Rectum (tissue), 1 donor: ENCODE results near the genes TMEM121B, ATP6V1E1, BCL2L13 and BID.

- PRO-cap = no peak
Observed at GRCh38 chr22:11824920-11825531, 3703.0 kb upstream of the OR11H1 start.

- PRO-cap = no peak
Observed at GRCh38 chr22:11973827-11974407, 3554.1 kb upstream of the OR11H1 start.

DNA sequence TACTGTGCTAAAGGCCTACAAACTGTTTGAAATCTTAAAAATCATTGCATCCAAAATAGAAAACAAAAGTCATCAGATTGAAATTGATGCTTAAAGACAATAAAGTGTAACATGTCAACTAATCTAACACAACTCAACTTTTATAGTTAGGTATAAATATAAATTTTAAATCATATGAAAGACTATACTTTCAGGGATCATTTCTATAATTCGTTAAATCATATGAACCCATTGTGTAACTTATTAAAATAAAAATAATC, 10.8 kb downstream of the CCT8L2 start:
- PRO-cap = no peak

GRCh38 chr22:17007707-17008145, 296 bp downstream of the GAB4 start:
- PRO-cap = no peak

- PRO-cap = no peak
Observed at GRCh38 chr22:17111150-17111978, 9.8 kb downstream of the TMEM121B start.

GRCh38 chr22:17120714-17122080, at the start of gene TMEM121B:
TSS of gene TMEM121B (minus strand) at chr22:17121360.
- PRO-cap = bidirectional peak, plus-strand start at chr22:17121179, minus-strand start at chr22:17120917; bidirectional peak, plus-strand start at chr22:17121512, minus-strand start at chr22:17121294

DNA sequence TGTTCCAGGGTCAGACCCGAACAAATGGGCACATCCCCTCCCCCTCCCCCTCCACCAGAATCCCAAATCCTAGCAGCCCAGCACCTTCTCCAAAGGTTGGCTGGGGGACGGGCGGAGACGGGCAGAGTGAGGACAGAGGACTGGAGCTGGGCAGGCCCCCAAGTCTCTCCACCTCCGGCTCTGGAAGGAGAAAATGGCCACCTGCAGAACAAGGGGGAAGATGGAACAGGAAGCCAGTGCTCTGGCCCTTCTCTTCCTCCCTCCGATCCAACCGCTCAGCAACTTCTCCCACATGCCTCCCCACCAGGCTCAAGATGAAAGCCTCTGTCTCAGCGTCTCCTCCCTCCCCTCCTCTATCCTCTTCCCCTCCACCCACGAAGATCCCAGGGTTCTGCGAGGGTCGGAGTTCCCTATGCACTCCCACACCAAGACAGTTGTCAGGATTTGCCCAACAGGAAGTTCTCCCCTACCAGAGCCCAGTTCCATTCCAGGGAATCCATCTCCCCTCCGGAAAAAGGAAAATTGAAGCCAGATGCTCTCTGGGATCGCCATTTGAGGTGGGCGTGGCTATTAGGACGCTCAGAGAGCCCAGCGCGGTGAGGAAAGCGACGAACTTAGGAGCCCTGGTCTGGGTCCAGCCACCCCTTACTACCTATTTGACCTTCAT, 20.0 kb downstream of the ADA2 start:
- PRO-cap = bidirectional peak, plus-strand start at position 582 of the sequence, minus-strand start at position 355 of the sequence

DNA sequence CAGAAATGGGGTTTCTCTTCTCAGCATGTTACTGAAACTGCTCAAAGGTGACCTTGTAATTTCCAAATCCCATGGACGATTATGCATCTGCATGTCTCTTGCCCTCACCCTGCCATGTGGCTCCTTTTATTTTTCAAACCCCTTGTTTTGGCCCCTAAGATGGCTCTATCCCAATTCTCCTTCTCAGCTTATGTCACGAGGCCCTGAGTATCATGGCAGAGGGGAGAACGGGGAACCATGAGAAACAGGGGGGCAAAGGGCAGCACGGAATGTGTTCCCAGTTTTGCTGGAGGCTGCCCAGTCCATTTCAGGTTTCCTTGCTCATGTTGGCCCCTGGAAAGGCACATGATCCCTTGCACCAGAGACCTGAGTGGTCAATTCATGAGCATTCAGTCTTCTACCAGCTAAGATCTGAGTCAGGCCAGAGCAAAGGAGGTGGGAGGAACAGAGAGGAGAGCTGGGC, 16.1 kb downstream of the ADA2 start:
- PRO-cap = unidirectional peak, plus-strand start at position 280 of the sequence

GRCh38 chr22:17258521-17258888, 39.3 kb upstream of the ADA2 start:
- PRO-cap = no peak

DNA sequence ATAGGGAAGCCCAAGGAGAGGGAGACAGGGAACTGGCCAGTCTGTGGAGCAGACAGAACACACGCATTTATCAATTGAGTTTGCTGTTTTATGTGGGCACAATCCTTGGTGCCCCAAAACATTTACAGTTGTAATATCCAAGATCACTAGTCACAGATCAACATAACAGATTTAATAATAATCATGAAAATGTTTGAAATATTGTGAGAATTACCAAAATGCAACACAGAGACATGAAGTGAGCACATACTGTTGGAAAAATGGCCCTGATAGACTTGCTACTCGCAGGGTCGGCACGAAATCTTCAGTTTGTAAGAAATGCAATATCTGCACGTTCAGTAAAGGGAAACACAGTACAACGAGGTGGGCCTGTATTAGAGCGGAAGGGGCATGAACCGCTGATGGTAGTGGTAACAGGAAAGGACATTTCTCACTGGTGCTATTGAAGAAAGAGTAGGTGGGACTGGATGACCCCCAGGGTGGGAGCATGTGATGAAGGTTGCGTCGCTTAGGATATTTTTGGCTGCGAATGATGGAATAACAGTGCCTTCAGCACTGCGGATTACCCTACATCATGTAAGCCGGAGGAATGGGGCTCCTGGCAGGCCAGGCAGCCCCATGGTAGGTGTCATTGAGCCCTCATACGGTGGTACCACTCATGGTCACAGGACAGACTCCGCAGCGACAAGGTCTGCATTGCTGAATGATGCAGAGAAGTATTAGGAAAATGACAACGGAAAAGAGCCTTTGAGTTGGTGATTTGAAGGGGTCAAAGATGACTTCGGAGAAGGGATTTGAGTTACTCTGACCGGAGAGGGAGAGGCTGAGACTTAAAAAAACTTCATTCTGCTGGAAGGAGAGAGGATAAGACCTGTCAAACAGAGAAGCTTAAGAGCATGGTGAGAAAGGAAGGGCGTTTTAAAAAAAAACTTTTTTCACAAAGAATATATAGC, 16.5 kb downstream of the CECR2 start:
- PRO-cap = no peak

- PRO-cap = bidirectional peak, plus-strand start at chr22:17628872, minus-strand start at chr22:17628732
Observed at GRCh38 chr22:17628381-17629277, at the start of gene ATP6V1E1. TSS of gene ATP6V1E1 (minus strand) at chr22:17628749.

DNA sequence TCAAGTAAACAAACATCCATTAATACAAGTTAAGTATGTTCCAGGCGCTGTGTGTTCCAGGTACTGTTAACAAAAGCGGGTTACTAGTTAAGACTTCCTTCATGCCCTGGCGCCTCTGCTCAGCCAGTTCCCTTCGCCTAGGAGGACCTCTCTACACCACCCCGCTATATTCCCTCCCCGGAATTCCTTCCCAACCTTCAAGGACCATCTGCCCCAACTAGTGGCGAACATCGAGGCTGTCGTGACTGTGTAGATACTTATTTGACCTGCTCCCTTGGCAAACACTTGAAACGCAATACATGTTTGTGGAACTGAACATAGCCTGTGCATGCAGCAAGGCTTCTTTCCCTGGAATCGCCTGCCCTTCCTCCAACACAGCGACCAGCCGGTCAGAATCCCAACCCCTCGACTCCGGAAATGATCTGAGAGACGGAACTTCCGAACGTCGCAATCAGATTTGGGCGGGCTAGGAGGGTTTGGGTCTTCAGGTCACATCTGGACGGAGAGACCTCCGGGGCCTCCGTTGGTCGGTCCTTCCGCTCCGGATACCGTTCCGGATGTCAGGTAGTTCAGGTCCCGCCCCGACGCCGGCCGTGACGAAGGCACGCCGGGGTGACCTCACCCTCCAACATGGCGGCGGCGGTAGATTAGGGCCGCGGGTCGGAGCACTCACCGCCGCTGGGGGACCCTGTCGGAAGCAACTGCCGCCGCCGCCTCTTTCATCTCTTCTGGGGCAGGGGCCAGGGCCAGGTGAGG, at the start of gene BCL2L13:
TSS of gene BCL2L13 (plus strand) at position 621 of the 756 bp plus-strand sequence.
- PRO-cap = bidirectional peak, plus-strand start at position 416 of the sequence, minus-strand start at position 356 of the sequence; bidirectional peak, plus-strand start at position 650 of the sequence, minus-strand start at position 547 of the sequence

GRCh38 chr22:17706313-17707000, 67.8 kb downstream of the BID start:
- PRO-cap = bidirectional peak, plus-strand start at chr22:17706789, minus-strand start at chr22:17706728

DNA sequence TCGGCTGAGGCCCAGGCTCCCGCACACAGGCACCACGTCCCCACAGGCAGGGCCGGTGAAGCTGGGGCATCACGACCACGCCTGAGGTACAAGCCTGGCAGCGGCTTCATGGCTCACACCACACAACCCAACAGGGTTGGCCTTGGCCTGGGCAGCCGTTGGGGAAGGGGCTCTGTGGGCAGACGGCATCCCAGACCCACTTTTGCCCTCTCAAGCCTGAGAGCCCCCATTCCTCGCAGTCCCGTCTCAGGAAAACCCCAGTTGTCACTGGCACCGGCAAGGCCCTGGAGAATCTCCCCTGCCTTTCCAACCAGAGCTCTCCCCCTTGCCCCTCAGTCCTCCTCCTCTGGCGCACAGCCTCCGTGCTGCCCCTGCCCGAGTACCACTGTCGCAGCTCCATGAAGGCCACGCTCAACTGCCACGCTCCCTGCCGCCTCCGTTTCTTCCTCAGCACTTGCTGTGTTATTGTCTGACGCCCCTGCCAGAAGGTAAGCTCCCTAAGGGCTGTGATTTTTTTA, 34.5 kb downstream of the BID start:
- PRO-cap = no peak

GRCh38 chr22:17773621-17774195, 561 bp downstream of the BID start:
- PRO-cap = bidirectional peak, plus-strand start at chr22:17773926, minus-strand start at chr22:17773983

GRCh38 chr22:17774196-17775287, at the start of gene BID:
TSS of gene BID (minus strand) at chr22:17774469.
- PRO-cap = bidirectional peak, plus-strand start at chr22:17774585, minus-strand start at chr22:17774444

DNA sequence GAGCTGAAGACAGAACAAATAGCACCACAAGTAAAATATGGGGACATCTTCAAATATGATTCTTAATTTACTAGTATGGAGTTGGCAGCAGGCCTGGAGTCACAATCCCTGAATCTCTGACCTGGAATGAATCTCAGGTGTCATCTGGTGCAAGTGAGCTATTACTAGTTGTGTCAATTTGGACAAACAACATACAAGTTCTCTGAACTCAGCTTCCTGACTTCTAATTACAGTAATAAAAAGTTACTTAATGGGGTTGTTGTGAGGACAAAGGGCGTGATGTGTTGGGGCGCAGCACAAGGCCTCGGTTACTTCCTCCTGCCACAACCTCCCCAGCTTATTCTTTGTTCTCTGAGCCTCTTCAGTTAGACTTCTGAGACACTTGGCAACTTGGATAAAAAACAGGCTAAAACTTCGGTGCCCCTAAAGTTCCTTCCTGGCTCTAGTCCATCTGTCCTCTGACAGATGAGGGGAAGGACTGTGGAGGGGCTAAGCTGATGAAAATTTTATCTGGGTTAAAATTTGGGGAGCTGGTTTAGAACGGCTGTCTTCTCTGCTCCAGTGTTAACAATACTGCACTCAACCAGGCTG, 95.4 kb upstream of the BID start:
- PRO-cap = bidirectional peak, plus-strand start at position 340 of the sequence, minus-strand start at position 180 of the sequence

GRCh38 chr22:17887021-17887753, 112.9 kb upstream of the BID start:
- PRO-cap = no peak

DNA sequence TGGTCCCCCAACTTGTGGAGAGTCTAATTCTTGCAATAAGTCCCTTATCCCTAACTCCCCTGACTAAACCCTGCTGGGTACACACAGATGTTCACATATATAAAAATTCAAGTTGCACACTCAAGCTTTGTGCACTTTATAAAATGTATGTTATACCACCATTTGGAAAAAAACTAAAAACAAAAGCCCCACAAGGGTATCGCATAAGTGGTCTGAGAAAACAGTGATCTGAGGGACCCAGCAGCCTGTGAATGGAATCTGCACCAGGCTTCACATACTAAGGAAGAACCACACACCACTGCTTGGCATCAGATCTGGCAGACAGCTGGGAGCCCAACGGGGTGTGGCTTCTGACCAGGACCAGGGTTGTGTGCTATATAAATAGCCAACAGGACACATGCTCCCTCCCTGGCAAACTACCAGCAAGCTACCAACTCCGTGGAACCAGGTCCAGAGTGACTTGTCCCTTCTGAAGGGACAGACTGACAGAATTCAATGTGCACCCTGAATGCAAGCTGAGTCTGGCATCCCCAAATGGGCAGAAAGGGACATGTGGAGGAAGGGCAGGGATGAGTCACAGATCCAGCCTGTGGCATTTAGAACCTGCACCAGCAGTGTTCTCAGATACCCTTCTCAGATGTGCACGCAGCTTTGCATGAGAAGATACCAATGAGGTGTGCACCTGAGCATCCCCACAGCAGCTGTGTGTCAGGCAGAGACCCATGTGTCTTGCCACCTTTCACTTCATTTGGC, 93.1 kb downstream of the MICAL3 start:
- PRO-cap = no peak

GRCh38 chr22:17999798-18000958, 24.2 kb downstream of the MICAL3 start:
- PRO-cap = unidirectional peak, plus-strand start at chr22:18000690; unidirectional peak, plus-strand start at chr22:18000694; bidirectional peak, plus-strand start at chr22:18000867, minus-strand start at chr22:18000728